Skeletal muscle tissue (tissue), 7 donors: ENCODE measurements around the genes PCSK1 and RIOK2.

DNA sequence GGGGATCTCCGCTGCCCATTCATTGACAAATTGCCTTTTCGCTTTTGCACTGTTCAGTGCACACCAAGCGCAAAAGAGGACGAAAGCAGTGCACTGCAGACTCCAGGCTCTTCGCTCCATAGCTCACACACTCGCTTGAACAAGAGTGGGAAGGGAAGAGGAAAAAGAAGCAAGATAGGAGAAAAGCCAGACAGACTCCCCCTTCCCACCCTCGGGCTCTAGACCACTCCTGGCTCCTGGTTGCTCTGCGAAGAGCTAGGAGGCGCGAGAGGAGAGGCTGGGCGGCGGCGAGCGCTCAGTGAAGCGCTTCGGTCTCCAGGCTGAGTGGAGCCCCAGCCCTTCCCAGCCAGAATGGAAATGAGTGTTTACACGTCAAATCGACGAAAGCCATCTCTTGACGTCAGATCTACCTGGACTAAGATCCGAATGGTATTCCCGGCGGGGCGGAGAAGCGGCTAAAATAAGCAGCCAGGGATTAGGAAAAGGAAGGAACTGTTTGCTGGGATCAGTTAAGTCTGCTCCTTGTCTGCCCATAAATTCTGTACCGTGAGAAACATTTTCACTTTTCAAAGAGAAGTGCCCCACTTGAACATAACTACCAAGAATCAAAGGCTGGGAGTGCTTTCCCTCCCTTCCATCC is at the start of gene PCSK1:
PCSK1 (minus strand) TSS at position 326 of the 640 bp plus-strand sequence.
- PRO-cap, 3 experiments, result no peak in any of the 3 experiments
- RAMPAGE, long total RNA, result no peak
- RRBS, 2 experiments, result no CpG with 5 or more reads among the region's 26 CpGs

DNA sequence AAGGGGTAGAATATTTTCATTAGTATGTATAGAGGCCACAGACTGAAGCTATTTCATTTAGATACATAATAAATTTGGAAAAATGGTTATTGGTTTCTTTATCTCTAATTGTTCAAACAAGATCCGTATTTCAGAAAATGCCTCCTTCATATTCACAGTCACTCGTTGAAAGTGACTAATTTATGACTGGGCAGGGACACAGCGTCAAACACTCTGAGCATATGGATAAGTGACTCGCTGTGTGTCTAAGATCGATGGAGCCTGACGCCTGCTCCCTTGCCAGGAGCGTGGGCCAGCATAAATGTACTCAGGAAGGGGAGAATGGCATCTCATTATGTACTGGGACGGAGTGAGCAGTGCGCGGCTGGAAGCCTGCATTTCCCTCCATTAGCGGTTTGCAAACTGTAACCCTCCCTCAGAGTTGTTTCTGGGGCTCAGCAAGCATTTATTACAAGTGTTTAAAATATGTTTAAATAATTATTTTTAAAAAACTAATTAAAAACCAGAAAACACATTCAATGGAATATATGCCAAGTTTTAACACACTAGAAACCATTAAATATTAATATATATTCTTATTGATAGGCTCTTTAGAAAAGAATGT is 79.8 kb upstream of the CAST start:
- PRO-cap, 3 experiments, result no peak in any of the 3 experiments
- RAMPAGE, long total RNA, result no peak
- RRBS, 2 experiments, result no CpG with 5 or more reads among the region's 11 CpGs

GRCh38 chr5:96629672-96630353 is 32.4 kb upstream of the CAST start:
- PRO-cap, 3 experiments, result no peak in any of the 3 experiments
- RAMPAGE, long total RNA, result no peak
- RRBS, 2 experiments, result no CpG with 5 or more reads among the region's 3 CpGs

DNA sequence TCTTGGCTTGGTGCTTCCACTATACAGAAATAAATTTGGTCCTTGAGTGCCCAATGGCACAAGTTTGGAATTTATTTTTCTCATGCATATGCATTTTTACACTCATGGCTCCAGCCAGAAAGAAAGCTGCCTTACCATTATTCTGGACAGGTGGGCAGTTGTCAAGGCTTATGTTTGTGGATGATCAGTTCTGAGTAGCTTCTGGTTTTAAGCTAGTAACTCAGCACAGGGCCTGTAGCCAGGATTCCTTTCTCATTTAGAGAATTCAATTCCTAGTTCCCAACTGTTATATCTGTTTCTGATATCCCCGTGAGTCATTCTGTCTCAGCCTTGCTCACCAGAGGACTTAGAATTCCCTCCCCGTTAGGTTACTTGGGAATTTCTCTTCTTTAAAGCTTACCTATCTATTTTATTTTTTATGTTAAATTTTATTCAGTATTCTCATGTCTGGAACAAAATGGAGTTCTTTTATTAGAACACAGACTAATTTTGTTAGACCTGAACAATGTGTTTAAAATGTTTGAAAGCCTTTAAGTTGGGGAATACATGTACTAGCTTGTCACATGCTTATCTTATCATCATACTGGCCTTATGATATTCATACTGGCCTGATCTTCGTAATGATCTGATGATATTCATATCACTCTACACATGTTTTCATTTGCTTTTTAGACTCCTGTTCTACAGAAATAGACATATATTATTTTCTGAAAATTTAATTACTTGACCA is 47.1 kb downstream of the CAST start:
- PRO-cap, 3 experiments, result peak in 2 of 3 experiments; most common plus-strand start position 317 of the sequence (in 2); most common minus-strand start position 182 of the sequence (in 1)
- RAMPAGE, long total RNA, result no peak
- RRBS, 2 experiments, result no CpG with 5 or more reads among the region's 3 CpGs

DNA sequence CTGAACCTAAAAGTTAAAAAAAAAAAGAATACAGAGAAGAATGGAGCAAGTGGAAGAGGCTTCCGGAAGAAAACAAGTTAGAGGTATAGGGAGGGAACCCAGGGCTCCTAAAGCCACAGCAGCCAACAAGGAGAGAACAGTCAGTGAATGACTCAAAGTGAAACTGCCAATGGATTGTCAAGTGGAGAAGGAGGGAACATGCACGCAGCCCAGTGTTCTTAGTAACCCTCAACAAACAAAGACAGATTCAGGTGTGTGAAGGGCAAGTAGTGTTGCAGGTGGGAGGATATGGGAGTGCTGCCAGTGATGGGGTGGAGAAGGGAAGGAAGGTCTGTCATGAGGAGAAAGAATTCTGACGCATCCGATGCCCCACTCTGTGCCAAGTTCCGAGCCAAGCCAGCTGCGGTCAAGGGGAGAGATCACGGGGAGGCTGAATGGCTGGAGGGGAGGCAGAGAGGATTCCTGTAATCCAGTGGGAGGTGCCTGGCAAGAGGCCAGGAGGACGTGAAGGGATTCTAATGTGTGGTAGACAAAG is 56.4 kb downstream of the CAST start:
- PRO-cap, 3 experiments, result no peak in any of the 3 experiments
- RAMPAGE, long total RNA, result no peak
- RRBS, 2 experiments, result no CpG with 5 or more reads among the region's 8 CpGs

DNA sequence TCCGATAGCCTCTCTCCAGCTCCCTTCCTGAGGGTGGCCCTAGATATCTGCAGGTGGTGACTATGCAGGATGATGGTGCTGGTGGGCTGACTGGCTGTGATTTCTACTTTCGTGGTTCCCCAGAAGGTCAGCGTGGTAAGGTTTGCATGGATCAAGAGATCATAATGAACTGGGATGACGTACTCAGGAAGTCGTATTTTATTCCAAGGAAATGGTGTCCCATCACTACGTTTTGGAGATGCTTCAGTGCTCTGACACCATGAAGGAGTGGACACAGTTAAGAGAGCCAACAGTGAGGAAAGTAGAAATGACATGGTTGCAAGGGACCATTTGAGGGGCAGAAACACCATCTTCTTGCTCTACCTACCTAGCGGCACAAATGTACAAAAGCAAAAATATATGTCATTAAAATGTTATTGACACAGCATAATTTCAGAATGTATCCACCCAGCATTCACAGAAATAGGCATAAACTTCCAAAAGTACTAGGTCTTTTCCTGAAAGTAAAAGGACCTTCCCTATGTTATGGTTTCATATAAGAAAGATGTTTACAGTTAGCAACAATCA is 4.1 kb downstream of the ERAP1 start:
- PRO-cap, 3 experiments, result no peak in any of the 3 experiments
- RAMPAGE, long total RNA, result no peak
- RRBS, 2 experiments, result no CpG with 5 or more reads among the region's 7 CpGs

GRCh38 chr5:96931524-96932034 is 4.3 kb upstream of the LNPEP start:
- PRO-cap, 3 experiments, result no peak in any of the 3 experiments
- RAMPAGE, long total RNA, result no peak
- RRBS, 2 experiments, result no CpG with 5 or more reads among the region's 2 CpGs

DNA sequence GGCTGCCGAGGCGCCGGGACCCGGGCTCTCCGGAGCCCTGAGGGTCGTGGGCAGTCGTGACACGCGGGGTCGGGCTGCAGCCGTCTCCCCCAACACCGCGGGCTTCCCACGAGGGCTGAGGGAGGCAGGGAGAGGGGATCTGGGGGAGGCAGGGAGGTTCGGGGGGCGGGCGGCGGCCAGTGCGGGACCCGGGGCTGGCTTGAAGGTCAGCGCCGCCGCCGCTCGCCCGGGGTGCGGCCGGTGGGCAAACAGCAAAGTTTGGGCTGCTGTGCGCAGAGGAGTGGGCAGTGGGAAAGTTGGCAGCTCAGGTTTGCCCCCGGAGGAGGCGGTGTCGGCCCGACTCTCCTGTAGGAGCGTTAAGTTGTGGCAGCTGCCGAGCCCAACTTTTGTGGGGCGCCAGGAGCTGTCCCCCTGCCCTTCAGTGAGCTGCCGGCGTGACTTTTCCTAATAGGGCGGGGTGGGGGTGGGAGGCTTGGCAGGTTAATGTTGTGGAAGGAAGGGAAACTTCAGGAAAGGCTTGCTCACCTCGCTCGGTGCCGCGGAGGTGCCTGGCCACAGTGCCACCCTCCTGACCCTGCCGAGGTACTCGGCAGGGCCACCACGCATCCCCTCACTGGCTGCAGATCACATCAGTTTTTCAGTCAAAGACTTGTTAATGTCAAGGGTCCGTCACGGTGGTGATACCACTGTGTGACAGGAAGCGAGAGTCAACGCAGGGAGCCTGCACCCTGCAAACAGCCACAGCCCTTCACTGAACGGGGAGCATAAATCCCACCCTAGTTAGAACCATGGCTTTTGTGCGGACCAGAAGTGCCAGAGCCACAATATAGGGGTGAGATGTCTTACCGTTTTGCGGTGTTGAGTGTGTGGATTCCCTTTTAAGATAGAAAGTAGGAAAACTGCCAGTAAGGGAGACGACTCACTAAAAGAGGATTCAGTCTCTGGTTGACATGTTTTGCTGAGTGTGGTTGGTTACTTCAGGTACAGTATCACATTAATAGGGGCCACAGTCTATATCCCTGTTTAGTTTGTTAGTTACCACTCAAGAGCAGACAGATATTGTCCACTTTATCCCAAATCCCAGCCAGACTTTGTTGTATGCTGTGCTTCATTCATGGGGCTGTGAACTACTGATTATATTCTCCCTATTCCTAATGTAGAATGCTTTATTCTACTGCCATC is 693 bp downstream of the LNPEP start:
- PRO-cap, 3 experiments, result peak in 1 of 3 experiments; most common plus-strand start position 512 of the sequence (in 1); most common minus-strand start position 420 of the sequence (in 1)
- RAMPAGE, long total RNA, result no peak
- RRBS, 2 experiments, result 2 to 3% methylated on average over 17 of the region's 55 CpGs

- PRO-cap, 3 experiments, result no peak in any of the 3 experiments
- RAMPAGE, long total RNA, result no peak
- RRBS, 2 experiments, result no CpG with 5 or more reads among the region's 2 CpGs
These were observed 94.1 kb downstream of the LNPEP start for GRCh38 chr5:97029822-97030529.

- PRO-cap, 3 experiments, result no peak in any of the 3 experiments
- RAMPAGE, long total RNA, result no peak
- RRBS, 2 experiments, result no CpG with 5 or more reads among the region's 8 CpGs
These were observed 4.3 kb downstream of the RIOK2 start for GRCh38 chr5:97178678-97179259.

GRCh38 chr5:97182430-97183370 is at the start of gene RIOK2:
Gene RIOK2 (minus strand): TSS chr5:97183247.
- PRO-cap, 3 experiments, result peak in 3 of 3 experiments; most common minus-strand start chr5:97183242 (in 2)
- RAMPAGE, long total RNA, result start-site peak on the minus strand at chr5:97183205-97183252, 245 and 51 reads in 2 replicates
- RRBS, 2 experiments, result no CpG with 5 or more reads among the region's 32 CpGs

GRCh38 chr5:98109360-98109980 is 664.0 kb upstream of the RGMB start:
- PRO-cap, 3 experiments, result no peak in any of the 3 experiments
- RAMPAGE, long total RNA, result no peak
- RRBS, 2 experiments, result no CpG with 5 or more reads among the region's 3 CpGs

GRCh38 chr5:98774766-98775165 is 1.3 kb downstream of the RGMB start:
- PRO-cap, 3 experiments, result no peak in any of the 3 experiments
- RAMPAGE, long total RNA, result no peak
- RRBS, 2 experiments, result no CpG with 5 or more reads among the region's 13 CpGs

DNA sequence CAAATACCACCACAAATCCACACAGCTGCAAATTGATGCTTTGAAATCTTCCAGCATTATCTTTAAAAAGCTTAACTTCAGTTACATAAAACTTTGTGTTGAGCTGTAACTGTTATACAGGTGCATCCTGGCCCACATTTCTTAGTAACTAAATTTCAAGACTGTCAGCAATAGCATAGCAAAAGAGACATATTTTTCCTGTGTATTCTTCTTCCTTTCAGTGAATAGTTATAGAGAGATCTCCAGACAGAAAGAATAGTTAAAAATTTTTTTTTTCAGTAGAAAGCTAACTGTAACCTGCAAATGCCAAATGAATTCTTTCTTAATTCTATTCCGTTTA is 6.6 kb downstream of the CHD1 start:
- PRO-cap, 3 experiments, result no peak in any of the 3 experiments
- RAMPAGE, long total RNA, result no peak
- RRBS, 2 experiments, result no CpG with 5 or more reads among the region's 1 CpG

DNA sequence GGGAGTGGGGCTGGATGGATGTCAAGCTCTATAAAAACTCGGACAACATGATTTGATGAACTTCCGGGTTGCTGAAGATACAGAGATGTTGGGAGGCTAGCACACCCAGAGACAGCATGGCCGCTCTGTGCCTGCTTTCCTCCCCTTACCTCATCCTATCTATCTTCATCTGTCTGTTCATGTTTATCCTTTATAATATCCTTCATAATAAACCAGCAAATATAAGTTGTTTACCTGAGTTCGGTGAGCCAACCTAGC is 18.7 kb upstream of the CHD1 start:
- PRO-cap, 3 experiments, result no peak in any of the 3 experiments
- RAMPAGE, long total RNA, result no peak
- RRBS, 2 experiments, result no CpG with 5 or more reads among the region's 4 CpGs

DNA sequence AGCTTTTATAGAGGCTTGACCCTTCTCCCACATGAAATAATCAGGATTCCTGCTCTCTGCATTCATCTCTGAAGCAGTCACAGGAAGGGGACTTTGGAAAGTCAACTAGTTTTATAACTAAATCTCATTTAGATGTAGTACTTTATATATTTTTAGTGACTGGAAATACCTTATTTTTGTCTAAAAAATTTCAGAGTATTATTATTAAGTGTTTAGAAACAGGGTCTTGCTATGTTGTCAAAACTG is 92.0 kb upstream of the CHD1 start:
- PRO-cap, 3 experiments, result no peak in any of the 3 experiments
- RAMPAGE, long total RNA, result no peak

- PRO-cap, 3 experiments, result no peak in any of the 3 experiments
- RAMPAGE, long total RNA, result no peak
These were observed 171.7 kb downstream of the GIN1 start for GRCh38 chr5:102948238-102948670.

GRCh38 chr5:102949403-102950073 is 170.4 kb downstream of the GIN1 start:
- PRO-cap, 3 experiments, result no peak in any of the 3 experiments
- RAMPAGE, long total RNA, result no peak
- RRBS, 2 experiments, result no CpG with 5 or more reads among the region's 1 CpG

GRCh38 chr5:102950513-102951005 is 169.4 kb downstream of the GIN1 start:
- PRO-cap, 3 experiments, result no peak in any of the 3 experiments
- RAMPAGE, long total RNA, result no peak

GRCh38 chr5:103017071-103017637 is 102.8 kb downstream of the GIN1 start:
- PRO-cap, 3 experiments, result no peak in any of the 3 experiments
- RAMPAGE, long total RNA, result no peak
- RRBS, 2 experiments, result no CpG with 5 or more reads among the region's 2 CpGs